Mammary microvascular endothelial cell (primary cell): ENCODE data around the genes ARHGEF38 and SGMS2.

DNA sequence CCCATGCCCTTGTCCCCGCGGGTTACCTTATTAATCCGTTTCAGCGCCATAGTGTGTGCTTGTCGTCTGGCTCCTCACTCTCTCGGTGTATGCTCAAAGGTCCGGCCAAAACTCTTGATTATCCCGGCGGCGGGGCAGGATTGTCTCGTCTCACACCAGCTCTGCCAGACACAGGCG is 1.0 kb downstream of the UBE2D3 start:
- RAMPAGE, long total RNA: no peak

- RAMPAGE, long total RNA: no peak
Observed at GRCh38 chr4:102828217-102828413, 764 bp upstream of the UBE2D3 start.

DNA sequence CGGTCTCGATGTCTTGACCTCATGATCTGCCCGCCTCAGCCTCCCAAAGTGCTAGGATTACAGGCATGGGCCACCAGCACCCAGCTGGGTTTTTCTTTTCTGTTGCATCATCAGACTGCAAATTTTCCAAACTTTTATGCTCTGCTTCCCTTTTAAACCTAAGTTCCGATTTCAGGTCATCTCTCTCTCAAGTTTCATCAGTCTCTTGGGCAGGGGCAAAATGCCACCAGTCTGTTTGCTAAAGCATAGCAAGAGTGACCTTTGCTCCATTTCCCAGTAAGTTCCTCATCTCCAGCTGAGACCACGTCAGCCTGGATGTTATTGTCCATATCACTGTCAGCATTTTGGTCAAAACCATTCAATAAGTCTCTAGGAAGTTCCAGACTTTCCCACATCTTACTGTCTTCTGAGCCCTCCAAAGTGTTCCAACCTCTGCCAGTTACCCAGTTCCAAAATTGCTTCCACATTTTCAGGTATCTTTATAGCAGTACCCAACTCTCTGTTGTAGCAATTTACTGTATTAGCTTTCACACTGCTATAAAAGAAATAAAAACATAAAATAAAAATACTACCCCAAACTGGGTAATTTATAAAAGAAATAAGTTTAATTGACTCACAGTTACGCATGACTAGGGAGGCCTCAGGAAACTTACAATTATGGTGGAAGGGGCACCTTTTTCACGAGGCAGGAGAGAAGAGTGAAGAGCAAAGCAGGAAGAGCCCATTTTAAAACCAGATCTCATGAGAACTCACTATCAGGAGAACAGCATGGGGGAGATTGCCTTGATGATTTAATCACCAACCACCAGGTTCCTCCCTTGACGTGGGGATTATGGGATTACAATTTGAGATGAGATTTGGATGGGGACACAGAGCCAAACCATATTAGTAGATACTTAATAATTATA is 9.8 kb downstream of the CISD2 start:
- RAMPAGE, long total RNA: no peak

GRCh38 chr4:103076952-103077086 is 258 bp upstream of the SLC9B2 start:
- RAMPAGE, long total RNA: no peak

GRCh38 chr4:103145465-103145875 is 45.8 kb upstream of the BDH2 start:
- RAMPAGE, long total RNA: no peak

GRCh38 chr4:103422924-103423619 is 224.9 kb upstream of the CENPE start:
- RAMPAGE, long total RNA: no peak

DNA sequence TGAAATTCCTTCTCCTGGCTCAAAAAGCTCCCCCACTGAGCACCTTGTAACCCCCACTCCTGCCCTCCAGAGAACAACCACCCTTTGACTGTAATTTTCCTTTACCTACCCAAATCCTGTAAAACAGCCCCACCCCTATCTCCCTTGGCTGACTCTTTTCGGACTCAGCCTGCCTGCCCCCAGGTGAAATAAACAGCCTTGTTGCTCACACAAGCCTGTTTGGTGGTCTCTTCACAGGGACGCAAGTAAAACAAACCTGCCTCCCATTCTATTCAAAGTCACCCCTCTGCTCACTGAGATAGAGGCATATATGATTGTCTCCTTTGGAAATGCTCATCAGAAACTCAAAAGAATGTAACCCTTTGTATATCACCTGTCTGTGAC is 227.0 kb upstream of the TACR3 start:
- RAMPAGE, long total RNA: no peak

DNA sequence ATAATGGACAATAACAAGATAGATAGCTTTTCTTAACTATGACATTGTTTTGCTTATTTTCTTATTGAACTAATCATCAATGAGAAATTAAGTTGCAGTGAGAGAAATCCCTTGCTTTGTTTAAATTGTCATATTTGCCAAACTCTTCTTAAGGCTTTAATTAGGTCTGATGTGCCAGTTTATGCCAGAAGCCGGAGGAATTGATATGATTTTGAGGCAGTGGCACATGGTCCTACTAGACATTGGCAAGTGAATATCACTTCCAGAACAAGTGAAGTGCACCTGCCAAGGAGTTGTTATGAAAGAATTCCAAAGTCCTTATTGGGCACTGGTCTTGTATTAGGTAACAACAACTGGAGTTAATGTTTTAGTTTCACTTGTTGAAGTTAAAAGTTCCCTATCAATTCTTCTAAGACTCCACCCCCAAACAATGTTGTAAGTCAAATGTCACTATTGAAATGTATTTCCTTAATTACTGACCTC is 3.0 kb downstream of the TET2 start:
- RAMPAGE, long total RNA: no peak

DNA sequence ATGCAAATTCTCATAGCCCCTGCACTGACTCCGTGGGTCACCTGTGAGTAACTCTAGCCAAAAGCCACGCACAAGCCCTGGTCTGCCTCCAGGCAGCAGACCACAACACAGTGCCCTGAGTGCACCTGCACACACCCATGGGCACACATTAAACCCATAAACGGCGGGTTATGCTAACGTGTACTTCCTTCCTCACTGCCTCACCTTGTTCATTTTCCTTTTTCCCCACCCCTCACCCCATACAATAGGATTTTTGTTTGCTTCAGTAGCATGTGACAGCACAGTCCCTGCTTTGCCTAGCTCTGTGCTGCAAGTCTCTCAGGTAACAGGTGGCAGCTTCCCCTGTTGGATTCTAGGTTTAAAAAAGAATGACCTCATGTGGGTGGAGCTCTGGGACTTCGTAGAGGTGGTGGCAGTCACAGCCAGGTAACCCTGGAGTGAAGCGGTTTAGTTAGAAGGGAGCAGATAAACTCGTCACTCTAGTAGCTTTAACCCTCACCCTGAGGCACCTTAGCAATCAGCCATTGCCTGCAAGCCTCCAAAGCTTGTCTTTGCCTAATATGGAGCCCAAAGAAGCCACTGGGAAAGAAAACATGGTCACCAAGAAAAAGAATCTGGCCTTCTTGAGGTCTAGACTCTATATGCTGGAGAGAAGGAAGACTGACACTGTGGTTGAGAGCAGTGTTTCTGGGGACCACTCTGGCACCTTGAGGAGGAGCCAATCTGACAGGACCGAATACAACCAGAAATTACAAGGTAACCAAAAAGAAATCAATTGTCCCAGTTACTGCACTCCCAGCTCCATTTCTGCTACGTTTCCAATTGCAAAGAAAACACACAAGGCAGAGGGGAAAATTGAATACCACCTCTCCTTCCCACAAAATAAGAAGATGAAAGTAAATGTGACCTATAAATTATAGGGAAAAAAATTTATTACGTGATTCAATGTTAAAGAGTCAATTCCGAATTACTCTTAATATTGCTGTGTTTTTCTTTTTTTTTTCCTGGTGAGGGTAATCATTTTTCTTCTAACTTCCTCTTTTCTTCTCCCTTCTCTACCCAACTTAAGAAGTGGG is at the start of gene ARHGEF38:
TSS of gene ARHGEF38 (plus strand) at position 415 of the 1,076 bp plus-strand sequence.
- RAMPAGE, long total RNA: no peak

- RAMPAGE, long total RNA: no peak
Observed at GRCh38 chr4:105586555-105587287, 34.3 kb downstream of the ARHGEF38 start.

DNA sequence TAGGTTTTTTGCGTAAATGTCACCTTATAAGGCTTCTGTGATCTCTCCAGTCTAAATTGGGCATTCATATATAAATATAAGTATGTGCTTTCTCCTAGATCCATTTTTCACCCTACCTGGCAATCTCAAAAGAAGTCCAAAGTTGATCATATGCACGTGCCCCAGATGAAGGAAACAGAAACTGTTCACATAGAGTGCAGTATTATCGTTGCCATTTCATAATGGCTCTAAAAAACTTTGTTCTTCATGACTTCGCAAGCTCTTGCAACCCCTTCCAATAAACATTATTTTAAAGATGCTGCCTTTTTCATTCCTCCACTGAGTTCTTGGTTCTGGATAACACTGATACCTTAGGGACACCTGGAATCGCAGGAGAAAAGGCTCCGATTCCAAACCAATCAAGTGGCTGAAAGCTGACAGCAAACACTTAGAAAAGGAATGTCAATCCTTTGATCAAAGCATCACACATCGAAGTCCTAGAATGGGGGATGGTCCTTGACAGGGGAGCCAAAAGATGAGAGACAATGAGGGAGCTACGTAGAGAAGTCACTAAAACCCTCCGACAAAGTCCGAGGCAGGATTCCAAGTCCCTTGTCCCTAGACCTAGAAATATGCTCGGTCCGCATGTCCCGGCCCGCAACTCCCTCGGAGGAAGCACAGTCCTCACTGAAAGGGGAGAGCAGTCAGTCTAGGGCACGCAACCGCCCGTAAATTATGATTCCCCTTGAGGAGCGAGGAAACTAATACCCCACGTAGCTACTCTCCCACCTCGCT is 499 bp downstream of the INTS12 start:
- RAMPAGE, long total RNA: no peak

DNA sequence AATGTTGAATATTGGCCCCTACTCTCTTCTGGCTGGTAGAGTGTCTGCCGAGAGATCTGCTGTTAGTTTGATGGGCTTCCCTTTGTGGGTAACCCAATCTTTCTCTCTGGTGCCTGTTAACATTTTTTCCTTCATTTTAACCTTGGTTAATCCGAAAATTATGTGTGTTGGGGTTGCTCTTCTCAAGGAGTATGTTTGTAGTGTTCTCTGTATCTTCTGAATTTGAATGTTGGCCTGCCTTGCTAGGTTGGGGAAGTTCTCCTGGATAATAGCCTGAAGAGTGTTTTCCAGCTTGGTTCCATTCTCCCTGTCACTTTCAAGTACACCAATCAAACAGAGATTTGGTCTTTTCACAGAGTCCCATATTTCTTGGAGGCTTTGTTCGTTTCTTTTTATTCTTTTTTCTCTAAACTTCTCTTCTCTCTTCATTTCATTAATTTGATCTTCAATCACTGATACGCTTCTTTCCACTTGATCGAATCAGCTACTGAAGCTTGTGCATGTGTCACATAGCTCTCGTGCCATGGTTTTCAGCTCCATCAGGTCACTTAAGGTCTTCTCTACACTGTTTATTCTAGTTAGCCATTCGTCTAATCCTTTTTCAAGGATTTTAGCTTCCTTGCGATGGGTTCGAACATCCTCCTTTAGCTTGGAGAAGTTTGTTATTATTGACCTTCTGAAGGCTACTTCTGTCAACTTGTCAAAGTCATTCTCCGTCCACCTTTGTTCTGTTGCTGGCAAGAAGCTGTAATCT is 177.3 kb downstream of the NPNT start:
- RAMPAGE, long total RNA: no peak

GRCh38 chr4:107035540-107036097 is 494 bp downstream of the DKK2 start:
- RAMPAGE, long total RNA: no peak

GRCh38 chr4:107073754-107074202 is 37.7 kb upstream of the DKK2 start:
- RAMPAGE, long total RNA: no peak

GRCh38 chr4:107633118-107633606 is 86.9 kb downstream of the PAPSS1 start:
- RAMPAGE, long total RNA: no peak

DNA sequence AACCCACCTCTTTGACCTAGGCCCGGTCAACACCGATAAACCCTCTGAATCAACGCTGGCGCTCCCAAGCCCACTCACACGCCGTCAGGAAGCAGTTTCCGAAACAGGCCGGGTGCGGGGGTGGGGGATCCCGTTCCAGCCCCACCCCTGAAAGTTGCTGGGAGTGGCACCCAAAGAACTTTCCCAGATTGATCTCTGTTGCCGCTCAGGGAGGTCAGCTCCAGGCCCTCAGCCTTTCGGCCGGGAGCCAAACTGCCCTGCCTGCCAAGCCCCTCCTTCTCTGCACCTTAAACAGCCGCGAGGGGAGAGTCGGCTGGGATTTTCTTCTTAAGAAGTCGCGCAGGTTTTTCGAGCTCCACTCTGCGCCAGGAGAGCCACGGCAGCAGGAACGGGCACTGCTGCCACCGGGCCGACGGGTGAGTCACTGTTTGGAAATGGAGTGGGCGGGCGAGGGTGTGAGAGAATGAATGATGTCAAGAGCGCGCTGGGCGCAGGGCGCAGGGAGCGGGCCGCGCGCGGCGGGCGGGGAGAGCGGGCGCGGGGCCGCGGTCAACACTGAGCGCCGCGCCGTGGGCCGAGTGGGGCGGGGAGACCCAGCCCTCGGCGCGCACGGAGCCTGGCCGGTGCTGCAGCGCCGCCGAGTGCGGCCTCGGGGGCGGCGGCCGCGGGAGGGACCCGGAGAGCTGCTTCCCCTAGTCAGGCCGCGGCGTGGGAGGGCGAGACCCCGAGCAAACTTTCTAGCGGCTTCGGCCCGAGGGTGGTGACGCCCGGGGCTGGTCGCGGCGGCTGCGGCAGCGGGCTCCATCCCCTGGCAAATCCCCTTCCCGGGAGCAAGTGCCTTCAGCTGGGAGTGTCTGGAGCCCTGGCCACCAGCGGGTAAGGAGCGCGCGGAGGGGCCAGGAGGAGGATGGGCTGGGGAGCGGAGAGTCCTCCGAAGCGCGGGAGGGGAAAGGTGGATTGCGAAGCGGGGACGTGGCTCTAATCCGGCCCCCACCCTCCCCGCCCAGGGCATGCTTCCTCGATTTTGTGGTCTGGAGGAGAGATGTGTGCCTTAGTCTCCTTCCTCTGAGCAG is at the start of gene SGMS2:
TSS of gene SGMS2 (plus strand) at position 555 of the 1,073 bp plus-strand sequence.
- RAMPAGE, long total RNA: start-site peak on the plus strand centred at position 309 of the sequence, 99 bp wide, 68 and 15 reads in 2 replicates

DNA sequence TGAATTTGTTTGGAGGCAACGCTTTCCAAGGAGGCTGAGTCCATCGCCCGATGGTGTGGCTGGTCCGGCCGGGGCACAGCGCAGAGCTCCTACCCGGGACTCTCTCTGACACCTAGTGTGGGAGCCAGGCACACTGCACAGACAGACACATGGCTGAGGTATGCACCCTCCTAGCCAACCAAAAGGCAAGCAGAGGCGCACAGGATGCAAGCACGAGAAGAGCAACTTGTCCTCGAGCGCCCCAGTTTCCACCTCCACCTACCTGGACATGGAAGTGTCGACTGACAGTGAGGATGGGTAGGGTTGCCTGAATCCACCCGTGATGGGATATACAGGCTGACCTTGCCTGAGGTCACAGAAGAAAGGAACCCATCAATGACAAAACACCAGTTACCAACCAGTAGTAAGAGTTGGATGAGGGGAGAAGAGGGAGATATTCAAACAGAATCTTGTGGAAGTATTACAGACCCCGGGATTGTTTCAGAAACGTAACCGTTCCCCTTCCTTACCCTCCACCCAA is 87.3 kb downstream of the LEF1 start:
- RAMPAGE, long total RNA: no peak

DNA sequence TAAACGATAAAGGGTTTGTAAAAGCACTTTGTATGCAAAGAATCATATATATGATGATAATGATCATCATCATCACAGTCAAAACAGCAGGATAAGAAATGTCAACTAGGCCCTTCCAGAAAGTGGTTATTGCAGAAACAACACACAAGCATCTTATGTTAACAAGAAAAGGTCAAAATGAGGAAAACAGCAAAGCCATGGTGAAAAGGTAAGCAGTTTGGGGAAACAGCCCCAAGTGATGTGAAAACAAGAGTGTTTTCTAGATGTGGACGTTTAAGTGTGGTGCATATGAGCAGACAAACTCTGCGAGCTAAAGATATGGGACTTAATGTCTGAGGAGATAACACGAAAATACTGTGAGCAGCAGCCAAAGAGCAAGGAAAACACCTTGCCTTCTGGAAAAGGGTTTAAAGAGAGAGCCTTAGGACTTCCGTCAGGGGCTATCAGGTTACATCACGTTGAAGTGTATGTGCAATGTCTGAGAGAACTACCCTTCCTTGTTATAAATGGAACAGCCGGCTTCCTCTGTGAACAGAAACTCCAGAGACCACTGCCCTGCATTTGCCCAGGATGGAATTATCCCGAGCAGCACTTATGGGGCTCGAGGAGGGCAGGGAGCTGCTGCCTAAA is 54.3 kb downstream of the LEF1 start:
- RAMPAGE, long total RNA: no peak

- RAMPAGE, long total RNA: no peak
Observed at GRCh38 chr4:108159765-108160381, 8.9 kb downstream of the LEF1 start.

- RAMPAGE, long total RNA: no peak
Observed at GRCh38 chr4:108635622-108636438, 14.6 kb upstream of the OSTC start.